GM23248 (cell line): ENCODE measurements around the gene MAP3K1.

DNA sequence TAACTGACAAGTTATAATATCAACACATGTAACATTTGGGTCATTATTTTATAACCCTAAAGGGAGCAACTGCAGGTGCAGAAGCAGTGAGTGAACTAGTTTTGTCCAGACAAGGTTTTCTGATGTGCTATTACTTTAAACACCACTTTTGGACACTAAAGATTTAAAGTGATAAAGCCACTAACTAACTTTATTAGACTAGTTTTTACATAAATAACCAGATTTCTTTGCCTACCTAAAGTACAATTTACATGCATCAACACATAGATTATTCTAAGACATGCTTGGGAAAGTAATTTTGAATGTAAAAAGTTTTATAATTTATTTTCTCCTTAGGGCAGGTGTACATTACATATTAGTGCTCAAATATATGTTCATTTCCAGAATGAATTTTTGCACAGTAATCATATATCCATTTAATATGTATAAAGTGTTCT lies 56.3 kb downstream of the IL6ST start:
- RAMPAGE, long total RNA: no peak

GRCh38 chr5:55951784-55952465 lies 42.8 kb downstream of the IL6ST start:
- RAMPAGE, long total RNA: no peak

DNA sequence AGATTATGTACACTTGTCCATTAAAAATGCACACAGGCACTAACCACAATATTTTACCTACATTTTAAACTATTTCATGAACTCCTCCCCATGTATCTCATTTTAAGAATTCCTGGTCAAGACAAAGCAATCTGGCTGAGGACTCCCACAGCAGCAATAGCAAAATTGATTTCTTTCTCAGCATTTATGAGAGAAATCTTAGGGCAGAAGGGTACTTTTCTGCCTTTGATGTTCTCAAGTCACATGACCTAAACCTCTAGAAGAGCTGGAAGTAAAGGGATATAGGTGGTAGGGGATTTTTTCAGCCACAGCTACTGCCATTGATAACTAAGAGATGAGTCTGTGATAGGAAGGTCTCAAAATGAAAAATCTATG lies 35.7 kb downstream of the IL6ST start:
- RAMPAGE, long total RNA: no peak

- RAMPAGE, long total RNA: no peak
Observed at GRCh38 chr5:55991651-55992720, 2.8 kb downstream of the IL6ST start.

- RAMPAGE, long total RNA: no peak
Observed at GRCh38 chr5:55993573-55994345, 1.0 kb downstream of the IL6ST start.

DNA sequence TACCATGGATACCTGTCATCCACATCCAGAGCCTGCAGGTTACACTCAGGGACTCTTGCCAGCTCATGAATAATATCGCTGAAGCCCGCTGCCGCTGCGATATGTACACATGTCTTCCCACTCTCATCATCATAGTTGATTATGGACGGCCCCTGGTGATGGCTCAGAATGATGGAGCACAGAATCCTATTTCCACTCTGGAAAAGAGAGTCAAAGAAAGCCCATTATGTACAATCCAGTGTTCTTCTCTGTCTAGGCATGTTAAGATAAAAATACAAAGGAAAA lies 106.3 kb downstream of the ANKRD55 start:
- RAMPAGE, long total RNA: no peak

DNA sequence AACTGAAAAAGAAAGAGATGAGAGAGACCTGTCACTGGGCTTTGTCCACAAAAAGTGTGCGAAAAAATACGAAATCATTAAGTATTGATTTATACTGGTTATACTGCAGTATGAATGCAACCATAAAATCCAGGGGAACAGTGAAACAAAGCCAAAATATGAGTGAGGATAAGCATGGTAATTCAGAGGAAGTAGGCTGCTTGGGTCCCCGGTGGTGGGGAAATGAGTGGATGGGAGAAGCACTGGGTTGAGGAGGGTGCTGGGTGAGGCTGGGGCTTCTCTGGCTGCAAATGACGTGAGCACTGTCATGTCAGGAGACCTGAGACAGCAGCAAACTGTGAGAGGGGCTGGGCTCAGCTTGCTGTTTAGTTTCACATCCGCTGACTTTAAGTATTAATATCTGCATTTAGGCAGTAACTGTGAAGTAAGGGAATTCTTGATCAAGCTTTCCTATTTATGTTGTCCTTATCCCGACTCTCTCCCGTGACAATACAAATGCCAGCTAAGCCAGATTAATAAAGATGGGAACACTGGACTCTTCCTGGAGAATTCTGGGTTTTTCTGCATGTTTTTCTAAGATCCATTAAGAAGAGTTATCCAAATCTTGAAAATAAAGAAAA lies 179.9 kb upstream of the ANKRD55 start:
- RAMPAGE, long total RNA: no peak

GRCh38 chr5:56460684-56461247 lies 227.6 kb upstream of the ANKRD55 start:
- RAMPAGE, long total RNA: no peak

DNA sequence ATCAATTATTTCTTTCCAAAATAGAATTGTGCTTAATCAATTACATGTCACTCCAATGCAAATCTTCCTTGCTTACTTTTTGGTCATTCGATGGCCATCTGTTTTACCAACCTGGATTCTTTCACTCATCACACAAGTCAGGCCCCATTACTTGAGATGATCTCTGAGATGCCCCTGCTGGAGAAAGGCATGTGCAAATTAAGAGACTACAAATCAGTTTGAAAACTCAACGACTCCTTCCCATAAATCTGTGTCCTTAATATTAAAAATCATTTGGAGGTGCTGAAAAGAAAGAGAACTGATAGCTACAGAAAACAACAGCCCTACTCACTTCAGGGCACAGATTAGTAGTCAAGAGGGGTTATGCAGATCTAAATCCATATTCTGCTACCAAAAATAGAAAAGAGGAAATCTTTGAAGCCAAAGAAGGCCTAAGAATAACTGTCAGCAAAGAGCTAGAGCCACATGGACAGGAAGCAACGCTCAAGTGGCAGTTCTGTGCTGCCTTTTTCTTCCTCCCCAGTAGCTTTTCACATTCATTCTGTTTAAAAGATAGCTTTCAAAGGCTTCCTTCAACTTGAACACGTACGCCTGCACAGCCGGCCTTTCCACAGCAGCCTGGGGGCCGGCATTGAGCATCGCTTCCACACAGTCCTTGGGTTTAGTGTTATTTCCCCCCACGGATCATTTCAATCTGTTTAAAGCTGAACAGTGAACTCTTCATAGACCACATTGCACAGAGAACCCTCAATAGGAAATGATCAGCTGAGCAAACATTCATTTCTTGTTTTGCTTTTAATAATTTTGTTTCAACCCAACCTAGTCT lies 79.3 kb upstream of the MAP3K1 start:
- RAMPAGE, long total RNA: no peak

DNA sequence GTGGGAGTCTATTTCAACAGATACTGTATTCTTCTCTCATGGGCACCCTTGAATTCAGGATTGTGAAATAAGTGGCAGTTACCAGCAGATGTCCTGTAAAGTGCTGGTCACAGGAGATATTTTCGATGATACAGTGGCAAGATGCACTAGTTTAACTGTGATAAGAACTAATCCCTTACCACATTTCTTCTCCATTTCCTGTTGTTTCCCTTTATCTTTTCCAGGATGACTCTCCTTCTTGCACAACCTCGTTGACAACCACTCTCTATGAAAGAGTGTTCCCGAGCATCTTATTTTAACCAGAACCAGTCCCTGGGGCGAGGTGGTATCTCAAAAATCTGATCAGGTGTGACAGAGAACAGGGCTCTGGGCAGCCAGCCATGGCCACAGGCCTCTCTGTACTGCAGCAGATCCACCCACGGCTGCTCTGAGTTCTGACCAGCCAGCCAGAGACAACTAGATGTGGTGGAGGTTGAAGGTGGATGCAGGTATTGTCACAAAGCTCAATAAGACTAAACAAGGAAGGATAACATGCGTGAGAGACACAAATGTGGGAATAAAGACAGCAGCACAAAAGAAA lies 51.3 kb upstream of the MAP3K1 start:
- RAMPAGE, long total RNA: no peak

- RAMPAGE, long total RNA: no peak
Observed at GRCh38 chr5:56814819-56815675, at the start of gene MAP3K1. Gene MAP3K1 (plus strand): TSS chr5:56815549.

GRCh38 chr5:57171788-57172239 lies 2.0 kb upstream of the GPBP1 start:
- RAMPAGE, long total RNA: no peak

DNA sequence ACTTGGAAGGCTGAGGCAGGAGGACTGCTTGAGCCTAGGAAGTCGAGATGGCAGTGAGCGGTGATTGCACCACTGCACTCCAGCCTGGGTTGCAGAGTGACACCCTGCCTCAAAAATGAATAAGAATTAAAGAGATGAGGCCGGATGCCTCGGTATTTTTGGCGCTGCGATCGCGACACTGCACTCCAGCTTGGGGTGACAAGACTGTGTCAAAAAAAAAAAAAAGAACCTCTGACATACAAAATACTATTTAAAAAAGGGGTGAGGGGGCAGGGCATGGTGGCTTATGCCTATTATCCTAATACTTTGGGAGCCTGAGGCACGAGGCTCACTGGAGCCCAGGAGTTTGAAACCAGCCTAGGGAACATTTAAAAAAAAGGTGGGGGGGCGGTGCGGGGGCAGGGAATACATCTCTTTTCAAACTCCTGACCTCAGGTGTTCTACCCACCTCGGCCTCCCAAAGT lies 7.4 kb downstream of the GPBP1 start:
- RAMPAGE, long total RNA: no peak

GRCh38 chr5:57692964-57693513 lies 210.4 kb upstream of the ACTBL2 start:
- RAMPAGE, long total RNA: no peak

DNA sequence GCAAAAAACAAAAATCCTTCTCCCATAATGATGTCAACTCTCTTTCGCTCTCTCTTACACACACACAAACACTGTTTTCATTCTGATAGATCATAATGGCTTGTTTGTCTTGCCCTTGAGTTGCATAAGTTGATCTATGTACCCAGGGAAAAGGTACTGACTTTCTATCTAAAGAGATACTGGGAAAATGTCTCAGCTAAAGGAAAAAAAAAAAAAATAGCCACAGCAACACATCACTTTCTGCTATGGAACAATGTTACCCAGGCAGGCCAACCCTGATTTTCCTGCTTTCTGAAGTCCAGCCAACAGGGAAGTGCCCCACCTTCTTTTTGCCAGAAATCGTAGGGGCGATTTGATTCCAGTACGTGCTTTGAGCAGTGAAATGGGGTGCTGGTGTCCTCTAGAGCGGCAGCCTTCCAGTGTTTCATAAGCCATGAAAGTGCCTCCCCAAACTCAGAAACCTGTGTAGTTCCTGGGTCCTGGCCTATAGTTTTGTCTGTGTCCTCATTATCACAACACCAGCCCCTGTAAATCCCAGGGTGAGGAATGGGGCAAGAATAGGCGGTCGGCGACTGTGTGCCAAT lies 212.7 kb upstream of the ACTBL2 start:
- RAMPAGE, long total RNA: no peak

GRCh38 chr5:57718175-57718713 lies 235.6 kb upstream of the ACTBL2 start:
- RAMPAGE, long total RNA: no peak

- RAMPAGE, long total RNA: no peak
Observed at GRCh38 chr5:57816307-57816581, 333.6 kb upstream of the ACTBL2 start.

DNA sequence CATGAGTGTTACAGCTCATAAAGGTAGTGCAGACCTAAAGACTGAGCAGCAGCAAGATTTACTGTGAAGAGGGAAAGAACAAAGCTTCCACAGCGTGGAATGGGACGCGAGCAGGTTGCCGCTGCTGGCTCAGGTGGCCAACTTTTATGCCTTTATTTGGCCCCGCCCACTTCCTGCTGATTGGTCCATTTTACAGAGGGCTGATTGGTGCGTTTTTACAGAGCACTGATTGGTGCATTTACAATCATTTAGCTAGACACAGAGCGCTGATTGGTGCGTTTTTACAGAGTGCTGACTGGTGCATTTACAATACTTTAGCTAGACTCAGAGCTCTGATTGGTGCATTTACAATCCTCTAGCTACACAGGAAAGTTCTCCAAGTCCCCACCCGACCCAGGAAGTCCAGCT lies 13.8 kb downstream of the PLK2 start:
- RAMPAGE, long total RNA: no peak

DNA sequence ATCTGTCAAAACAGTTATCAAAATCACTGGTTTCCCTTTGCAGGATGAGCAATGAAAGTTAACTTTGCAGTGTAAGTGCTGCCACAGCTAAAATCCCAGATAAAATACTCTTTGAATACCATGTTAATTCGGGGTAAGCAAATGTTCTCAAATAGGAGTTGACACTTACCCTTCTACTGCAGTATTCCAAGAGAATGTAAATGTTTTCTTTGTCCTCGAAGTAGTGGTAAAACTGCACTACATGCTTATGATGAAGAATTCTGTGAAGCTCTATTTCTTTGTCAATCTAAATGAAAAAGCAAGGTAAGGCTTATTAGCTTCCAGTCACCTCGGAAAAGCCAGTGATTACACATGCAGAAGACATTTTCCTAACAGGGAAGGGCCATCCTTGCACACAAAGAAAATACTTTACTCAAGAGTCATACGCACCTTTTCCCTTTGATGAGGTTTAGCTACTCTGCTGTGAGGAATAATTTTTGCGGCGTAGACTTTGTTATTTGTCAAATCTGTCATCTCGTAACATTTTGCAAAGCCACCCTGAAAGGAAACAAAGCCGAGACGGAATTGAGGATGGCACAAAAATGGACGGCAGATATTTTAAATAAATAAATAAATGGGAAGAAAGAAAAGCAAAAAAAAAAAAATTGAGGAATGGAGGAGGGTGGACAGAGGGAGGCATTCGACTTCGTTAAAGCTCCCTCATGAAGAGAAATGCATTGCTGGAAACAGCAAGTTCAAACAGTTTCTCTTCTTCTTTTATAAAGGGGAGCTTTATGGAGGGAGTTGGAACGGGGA lies 1.1 kb downstream of the PLK2 start:
- RAMPAGE, long total RNA: no peak

GRCh38 chr5:59036163-59036807 lies 453.4 kb downstream of the RAB3C start:
- RAMPAGE, long total RNA: no peak